ENCODE results near the genes EEIG1, LCN2, SWI5 and GLE1.

DNA sequence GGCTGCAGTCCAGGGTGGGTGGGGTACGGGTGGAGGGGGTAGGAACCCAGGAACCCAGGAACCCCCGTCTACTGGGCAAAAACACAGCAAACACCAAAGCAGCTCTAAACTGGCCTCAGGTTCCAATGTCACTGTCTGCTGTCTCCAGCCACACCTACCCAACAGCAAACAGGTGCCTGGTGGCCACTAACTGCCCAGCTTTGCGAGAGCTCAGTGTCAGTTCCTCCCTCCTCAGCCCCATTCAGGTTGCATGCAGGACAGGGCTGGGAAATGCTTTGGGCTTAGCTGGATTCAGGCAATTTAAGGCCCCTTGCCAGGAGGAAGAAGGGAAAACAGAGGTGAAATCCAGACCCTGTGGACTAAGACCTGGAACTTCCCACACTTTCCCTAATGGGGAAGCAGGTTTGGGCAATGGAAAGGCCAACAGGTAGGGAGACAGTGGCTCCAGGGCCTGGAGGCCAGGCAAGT lies 3.8 kb downstream of the EEIG1 start:
- PRO-cap = no peak

GRCh38 chr9:127980898-127981079 lies at the start of gene EEIG1:
EEIG1 (minus strand) TSS chr9:127980989.
- PRO-cap = bidirectional peak, plus-strand start at chr9:127981301, minus-strand start at chr9:127980989

- PRO-cap = no peak
Observed at GRCh38 chr9:128027210-128027682, 39.9 kb downstream of the NAIF1 start.

DNA sequence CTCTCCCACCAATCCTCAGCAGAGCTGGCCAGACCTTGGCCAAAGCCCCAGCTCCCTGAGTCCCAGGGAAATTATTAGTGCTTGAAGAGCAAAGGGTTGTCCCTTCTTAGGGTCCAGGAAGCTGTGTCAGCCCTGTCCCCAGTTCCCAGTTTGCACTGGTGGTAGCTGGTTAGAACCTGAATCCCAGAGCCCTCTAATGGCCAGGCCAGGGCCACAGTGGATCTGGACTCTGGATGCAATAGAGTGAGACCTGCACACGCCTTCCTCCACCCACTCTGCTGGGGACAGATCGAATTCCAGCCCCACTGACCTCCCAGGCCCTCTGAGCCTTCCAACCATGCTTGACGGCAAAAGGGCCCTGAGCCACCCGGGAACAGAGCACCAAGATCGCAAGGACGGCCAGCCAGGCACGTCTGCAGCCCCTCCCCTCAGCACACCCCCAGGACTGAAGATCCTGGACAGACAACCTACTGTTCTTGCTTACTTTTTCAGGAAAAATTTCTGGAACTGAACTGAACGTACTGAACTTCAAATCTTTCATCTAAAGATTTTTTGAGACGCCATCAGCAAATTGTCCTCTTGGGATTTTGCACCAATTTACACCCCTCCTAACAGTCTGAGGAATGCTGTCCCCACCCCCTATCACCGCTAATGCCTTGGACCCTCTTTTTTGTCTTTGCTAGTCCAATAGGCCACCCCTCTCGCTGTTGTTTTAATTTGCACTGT lies 23.6 kb downstream of the NAIF1 start:
- PRO-cap = no peak

- PRO-cap = no peak
Observed at GRCh38 chr9:128062719-128063215, 4.4 kb downstream of the NAIF1 start.

GRCh38 chr9:128071945-128073134 lies 4.3 kb downstream of the SLC25A25 start:
- PRO-cap = no peak

- PRO-cap = no peak
Observed at GRCh38 chr9:128097882-128098165, 29.7 kb downstream of the PTGES2 start.

GRCh38 chr9:128103925-128104734 lies 23.4 kb downstream of the PTGES2 start:
- PRO-cap = no peak

GRCh38 chr9:128148922-128149996 lies at the start of gene LCN2:
LCN2 (plus strand) TSS chr9:128149453.
- PRO-cap = no peak

- PRO-cap = no peak
Observed at GRCh38 chr9:128160754-128161787, 1.0 kb downstream of the BBLN start.

DNA sequence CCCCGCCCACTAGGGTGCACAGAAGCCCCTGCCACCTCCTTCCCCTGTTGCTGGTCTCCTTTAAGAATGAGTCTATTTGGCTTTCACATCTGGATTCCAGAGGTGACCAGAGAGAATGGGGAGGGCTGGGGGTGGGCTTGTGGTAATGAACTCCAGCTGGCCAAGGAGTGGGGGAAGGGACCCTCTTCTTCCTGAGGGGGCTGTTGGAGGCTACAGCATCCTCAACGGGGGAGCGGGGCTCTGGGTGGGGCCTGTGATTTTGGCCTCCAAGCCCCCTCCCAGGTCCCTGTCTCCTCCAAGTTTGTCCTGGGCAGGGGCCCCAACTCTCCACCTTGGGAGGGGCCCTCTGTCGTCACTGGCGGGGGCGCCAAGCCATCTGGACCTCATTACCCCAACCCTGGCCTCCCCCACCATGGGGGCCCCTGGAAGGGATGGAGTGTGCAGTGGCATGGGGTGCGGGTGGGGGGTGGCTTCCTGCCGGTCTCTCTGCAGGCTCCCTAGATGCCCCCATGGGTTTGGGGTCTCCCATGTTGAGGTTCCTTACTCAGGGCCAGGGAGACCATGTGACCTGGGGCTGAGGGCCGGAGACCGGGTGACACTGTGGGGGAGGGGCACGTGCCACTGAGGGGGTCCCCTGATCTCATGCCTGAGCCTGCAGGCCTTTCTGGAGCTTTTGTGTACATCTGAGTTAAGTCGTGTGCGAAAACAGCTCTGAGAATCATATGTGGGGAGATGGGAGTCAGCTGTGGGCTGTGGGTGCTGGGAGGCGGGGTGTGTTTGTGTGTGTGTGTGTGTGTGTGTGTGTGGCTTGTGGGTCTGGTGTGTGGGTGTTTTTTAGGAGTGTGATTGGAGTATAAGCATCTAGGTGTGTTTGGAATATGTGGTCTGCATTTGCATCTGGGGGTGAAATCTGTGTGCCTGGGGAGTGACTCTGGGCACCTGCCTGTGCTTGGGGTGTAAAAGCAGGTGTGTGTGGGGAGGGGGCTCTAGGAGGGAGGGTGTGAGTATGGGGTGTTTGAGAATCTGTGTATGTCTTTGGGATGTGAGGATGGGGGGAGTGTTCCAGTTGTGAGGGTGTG lies 32.3 kb downstream of the GOLGA2 start:
- PRO-cap = no peak

GRCh38 chr9:128257428-128258469 lies 18.1 kb downstream of the GOLGA2 start:
- PRO-cap = no peak

DNA sequence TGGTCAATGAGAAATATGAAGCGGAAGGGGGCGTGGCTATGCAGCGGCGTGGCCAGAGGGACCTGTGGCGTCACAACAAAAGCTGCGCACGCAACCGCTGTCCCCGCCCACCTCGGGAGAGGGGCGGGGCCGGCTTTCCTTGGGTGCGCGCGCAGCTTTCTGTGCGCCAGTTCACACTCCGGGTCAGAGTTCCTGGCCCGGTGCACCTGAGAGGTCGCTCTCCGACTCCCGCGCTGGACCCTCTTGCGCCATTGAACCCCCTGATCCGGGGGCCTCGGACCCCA lies at the start of gene SWI5:
TSS of gene SWI5 (plus strand) at position 169 of the 284 bp plus-strand sequence.
- PRO-cap = bidirectional peak, plus-strand start at position 186 of the sequence, minus-strand start outside the sequence

DNA sequence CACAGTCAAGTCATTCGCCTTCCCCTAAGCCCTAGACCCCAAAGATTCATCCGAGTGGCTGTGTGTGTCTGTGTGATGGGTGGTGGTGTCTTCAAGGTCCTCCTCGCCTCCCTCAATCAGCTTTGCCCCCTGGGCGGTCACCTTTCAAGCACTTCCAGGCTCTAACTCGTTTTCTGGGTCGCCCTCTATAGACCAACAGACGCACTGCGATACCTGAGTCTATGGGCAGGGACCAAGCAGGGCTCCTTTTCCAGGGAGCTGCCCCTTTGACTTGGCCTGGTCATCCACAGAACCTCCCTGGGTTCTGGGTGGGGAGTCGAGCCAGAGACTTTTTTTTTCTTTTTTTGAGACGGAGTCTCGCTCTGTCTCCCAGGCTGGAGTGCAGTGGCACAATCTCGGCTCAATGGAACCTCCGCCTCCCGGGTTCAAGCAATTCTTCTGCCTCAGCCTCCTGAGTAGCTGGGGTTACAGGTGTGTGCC lies 1.1 kb downstream of the SLC27A4 start:
- PRO-cap = no peak

DNA sequence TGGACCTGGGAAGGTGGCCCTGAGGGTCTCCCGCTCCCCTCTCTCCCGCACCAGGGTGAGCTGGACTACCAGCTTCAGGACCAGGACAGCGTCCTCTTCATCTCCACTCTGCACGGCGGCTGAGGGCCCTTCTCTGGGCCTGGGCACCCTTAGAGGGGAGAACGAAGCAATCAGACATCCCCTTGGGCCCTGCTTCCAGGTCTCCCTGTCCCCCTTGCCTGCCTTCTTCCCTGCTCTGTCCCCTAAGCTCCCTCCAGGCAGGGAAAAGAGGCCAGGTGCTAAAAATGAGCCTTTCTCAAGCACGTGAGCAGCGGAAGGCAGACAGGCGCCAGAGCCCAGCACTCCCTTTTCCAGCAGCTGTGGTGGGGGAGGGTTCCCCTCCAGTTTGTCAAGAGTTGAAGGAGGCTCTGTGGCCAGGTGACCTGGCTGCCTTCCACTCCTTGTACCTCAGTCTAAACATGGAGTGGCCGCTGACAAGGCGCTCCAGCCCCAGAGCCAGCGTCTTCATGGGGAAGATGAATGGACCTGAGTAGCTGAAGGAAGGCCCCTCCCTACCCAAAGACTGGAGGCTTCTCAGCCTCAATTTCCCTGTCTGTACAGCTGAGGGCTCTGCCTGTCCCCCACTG lies 18.6 kb downstream of the URM1 start:
- PRO-cap = no peak

- PRO-cap = bidirectional peak, plus-strand start at chr9:128504719, minus-strand start at chr9:128504629
Observed at GRCh38 chr9:128504124-128505001, at the start of gene GLE1. GLE1 (plus strand) TSS chr9:128504719.

DNA sequence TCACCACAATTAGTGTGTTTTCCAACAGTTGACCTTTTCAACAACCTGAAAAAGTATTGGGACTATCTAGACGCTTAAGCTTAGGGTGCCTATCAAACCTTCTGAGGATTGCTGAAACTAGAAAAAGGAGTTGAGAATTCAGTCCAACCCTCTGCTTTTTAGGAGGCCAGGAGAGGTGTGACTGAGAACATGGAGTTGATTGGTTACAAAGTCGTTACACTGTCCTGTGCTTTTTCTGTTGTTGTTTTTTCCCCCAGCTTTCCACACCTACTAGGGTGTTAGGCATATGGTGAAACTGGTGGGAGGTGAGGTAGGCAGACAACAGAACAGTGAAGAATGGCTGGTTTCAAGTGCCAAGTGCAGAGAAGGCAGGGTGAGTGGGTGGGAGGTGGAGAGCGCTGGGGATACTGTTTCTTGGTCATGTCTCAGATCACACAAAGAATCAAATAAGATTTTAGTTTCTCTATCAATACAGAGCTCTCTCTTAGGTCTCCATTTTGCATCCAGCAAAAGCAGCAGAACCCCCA lies 2.2 kb upstream of the SPTAN1 start:
- PRO-cap = no peak

DNA sequence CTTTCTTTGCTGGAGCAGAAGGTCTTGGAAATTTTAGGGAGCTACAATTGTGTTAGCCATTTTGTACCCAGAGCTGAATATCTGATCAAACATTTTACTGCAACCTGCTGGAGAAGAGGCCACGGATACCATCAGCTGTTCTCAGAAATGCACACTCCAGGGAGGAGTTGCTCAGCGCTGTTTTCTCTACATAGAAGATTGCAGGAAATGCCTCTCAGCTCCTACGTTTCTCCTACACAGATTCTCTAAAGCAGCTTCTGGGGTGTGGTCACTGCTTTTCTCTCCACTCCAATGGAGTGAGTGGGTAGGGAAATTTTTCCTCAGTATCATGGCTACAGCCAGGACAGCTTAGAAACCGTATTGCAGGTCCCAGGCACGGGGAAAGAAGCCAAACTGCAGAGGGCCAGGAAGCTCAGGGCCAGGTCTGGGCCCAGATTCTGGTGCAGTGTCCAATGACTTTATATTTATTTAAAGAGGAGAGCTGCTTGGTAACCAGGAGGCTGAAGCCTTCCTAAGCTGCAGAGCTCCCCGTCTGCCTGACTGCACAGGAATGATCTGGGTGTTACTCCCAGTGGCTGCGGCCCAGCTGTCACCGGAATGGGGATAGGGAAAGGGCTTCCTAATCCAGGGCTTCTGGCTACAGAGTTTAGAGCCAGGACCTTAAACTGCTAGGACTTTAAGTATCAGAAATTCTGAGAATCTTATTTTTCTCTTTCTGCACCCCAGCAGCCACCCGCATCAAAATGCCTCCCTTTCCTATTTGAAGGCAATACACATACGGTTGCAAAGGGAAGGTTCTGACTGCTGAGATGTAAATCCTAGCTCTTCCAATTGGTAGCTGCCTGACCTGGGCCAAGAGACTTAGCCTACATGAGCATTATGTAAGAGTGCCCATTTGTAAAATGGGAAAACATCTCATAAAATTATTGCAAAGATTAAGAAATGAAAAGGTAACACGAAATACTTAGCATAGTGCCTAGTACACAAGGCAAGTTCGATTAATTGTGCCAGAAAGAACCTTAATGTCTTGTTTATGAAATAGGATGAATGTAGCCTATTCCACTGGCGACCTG lies 1.4 kb upstream of the SPTAN1 start:
- PRO-cap = no peak

- PRO-cap = no peak
Observed at GRCh38 chr9:128555210-128555708, 2.9 kb downstream of the SPTAN1 start.

GRCh38 chr9:128692534-128693285 lies 3.7 kb downstream of the SET start:
- PRO-cap = no peak

All from WTC11 (cell line).